Placental epithelial cell (primary cell): ENCODE results near the genes UBAP1, CNTFR and RUSC2.

DNA sequence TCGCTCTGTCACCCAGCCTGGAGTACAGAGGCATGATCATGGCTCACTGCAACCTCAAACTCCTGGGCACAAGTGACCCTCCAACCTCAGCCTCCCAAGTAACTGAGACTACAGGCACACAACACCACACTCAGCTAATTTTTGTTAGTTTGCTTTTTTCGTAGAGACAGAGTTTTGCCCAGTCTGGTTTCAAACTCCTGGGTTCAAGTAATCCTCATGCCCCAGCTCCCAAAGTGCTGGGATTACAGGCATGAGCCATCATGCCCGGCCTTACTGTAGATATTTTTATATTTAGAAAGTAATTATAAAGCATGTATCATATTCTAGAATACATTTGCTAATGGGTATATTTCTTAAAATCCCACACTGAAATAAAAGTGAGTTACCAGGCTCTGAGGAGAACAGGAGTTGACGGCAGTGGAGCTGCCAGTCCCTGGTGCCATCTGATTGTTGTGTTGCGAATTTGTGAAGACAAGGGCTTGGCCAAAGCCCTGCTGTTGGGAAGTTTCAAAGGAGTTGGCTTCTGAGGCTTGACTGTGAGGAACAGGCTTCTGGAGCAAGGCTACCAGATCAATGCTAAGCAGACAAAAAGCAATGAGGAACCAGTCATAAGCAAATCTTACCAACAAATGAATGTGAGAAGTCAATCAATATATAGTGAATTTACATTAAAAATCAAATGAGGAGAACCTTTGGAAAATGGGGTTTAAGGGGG is 95.6 kb downstream of the UBAP2 start:
- CAGE, long polyA plus RNA, result no peak

- CAGE, long polyA plus RNA, result no peak
Observed at GRCh38 chr9:34178735-34179706, at the start of gene UBAP1. UBAP1 (plus strand) TSS chr9:34179043.

GRCh38 chr9:34216930-34217486 is 38.2 kb downstream of the UBAP1 start:
- CAGE, long polyA plus RNA, result no peak

GRCh38 chr9:34290949-34291378 is 38.1 kb downstream of the KIF24 start:
- CAGE, long polyA plus RNA, result no peak

- CAGE, long polyA plus RNA, result no peak
Observed at GRCh38 chr9:34363415-34364234, 13.1 kb downstream of the MYORG start.

- CAGE, long polyA plus RNA, result no peak
Observed at GRCh38 chr9:34589535-34590001, at the start of gene CNTFR. CNTFR (minus strand) TSS chr9:34589724.

- CAGE, long polyA plus RNA, result no peak
Observed at GRCh38 chr9:34592966-34593385, 3.5 kb upstream of the CNTFR start.

GRCh38 chr9:34901318-34901594 is 5.7 kb upstream of the FAM205C start:
- CAGE, long polyA plus RNA, result no peak

DNA sequence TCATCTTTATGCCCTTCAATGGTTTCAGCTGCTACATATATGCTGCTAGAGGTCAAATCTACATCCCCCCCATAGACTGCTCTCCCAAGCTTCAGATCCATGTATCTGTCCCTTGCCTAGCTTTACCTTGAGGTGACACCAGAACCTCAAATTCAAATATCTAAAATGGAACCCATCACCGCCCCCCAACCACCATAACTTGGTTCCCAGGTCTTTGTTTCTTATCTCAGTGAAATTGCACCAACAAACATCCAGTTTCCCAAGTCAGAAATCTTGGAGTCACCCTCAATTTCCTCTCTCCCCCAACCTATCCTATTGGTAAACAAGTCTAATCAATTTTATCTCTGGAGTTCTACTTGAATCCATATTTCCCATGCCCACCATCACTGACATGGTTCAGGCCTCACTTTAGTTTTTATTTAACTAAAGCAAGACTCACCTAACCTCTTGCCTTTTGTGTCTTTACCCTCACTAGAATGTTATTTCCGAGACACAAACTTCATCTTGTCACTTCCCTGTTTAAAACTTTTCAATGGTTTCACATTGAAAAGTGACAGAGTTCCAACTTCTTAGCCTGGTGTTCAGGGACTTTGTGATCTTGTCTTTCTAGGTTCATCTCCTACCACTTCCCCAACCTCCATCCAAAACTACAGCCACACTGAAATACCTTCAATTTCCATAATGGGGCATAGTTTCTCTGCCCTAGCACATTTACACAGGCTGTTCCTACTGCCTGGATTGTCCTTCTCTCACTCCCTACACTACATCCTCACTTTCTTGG is 2.5 kb upstream of the C9orf131 start:
- CAGE, long polyA plus RNA, result no peak

GRCh38 chr9:35258318-35258865 is 96.6 kb downstream of the UNC13B start:
- CAGE, long polyA plus RNA, result no peak

DNA sequence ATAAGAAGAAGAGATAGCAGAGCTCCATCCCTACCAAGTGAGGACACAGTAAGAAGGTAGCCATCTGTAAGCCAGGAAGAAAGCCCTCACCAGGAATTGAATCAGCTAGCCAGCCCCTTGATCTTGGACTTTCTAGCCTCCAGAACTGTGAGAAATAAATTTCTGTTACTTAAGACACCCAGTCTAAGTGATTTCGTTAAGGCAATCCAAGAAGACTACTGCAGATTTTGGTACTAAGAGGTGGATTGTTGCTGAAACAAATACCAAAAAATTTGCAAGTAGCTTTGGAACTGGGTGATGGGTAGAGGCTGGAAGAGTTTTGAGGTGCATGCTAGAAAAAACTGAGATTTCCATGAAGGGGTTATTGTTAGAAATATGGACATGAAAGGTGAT is 102.0 kb downstream of the UNC13B start:
- CAGE, long polyA plus RNA, result no peak

- CAGE, long polyA plus RNA, result no peak
Observed at GRCh38 chr9:35295483-35296056, 133.8 kb downstream of the UNC13B start.

- CAGE, long polyA plus RNA, result no peak
Observed at GRCh38 chr9:35489326-35490427, at the start of gene RUSC2. RUSC2 (plus strand) TSS chr9:35490111.

DNA sequence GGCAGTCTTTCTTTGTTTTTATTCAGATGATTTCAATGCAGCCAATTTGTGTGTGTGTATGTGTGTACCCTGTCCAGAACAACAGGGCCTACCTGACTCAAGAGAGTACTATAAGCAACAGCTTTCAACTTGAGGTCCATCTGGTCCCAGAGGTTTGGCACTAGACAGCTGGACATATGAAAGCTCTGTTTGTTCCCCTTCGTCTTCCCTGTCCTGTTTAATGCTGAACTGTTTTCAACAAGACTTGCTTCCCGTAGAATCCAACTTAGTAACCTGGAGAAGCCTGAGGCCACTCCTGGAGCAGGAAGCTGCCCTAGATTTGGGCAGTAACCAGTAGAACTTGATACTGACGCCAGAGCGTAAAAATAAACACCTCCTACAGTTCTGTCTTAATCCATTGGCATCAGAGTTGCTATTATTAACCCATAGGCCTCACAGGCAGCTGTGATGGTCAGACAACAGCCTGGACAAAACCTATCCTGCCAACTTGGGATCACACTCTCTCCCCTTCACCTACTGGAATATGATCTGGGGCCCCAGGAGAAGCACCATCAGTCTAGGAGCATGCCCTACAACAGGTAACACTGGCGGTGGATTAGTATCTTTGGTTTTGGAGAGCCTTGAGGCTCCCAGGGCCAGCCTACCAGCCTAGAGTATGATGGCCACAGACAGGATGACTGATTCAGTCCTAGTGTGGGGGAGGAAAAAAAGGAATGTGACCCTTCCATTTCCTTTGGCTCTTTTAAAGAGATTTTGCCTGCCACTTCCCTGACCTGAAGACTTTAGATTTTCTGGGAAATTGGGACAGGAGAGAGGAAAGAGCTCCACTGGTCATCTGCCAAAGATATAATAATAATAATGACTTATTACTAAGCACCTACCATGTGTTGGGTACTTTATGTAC is 29.2 kb downstream of the RUSC2 start:
- CAGE, long polyA plus RNA, result no peak

- CAGE, long polyA plus RNA, result no peak
Observed at GRCh38 chr9:35656686-35657640, 1.1 kb upstream of the CCDC107 start.

DNA sequence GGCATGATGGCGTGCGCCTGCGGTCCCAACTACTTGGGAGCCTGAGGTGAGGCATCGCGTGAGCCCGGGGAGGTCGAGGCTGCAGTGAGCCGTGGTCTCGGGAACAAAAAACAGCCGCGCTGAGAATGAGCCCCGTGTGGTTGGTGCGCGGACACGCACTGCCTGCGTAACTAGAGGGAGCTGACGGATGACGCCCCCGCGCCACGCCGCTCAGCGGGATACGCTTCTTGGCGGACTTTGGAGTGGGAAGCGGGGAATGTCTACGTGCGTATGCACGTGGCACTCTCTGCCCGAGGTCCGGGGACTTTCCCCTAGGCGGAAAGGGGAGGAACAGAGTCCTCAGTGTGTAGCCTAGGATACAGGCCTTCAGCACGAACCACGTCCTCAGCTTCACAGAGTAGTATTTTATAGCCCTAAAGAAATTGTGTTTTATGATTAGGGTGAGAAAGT is 426 bp upstream of the CCDC107 start:
- CAGE, long polyA plus RNA, result no peak

GRCh38 chr9:35697167-35697851 is 7.6 kb upstream of the TPM2 start:
- CAGE, long polyA plus RNA, result no peak

- CAGE, long polyA plus RNA, result no peak
Observed at GRCh38 chr9:35714458-35715056, 17.4 kb downstream of the TLN1 start.

DNA sequence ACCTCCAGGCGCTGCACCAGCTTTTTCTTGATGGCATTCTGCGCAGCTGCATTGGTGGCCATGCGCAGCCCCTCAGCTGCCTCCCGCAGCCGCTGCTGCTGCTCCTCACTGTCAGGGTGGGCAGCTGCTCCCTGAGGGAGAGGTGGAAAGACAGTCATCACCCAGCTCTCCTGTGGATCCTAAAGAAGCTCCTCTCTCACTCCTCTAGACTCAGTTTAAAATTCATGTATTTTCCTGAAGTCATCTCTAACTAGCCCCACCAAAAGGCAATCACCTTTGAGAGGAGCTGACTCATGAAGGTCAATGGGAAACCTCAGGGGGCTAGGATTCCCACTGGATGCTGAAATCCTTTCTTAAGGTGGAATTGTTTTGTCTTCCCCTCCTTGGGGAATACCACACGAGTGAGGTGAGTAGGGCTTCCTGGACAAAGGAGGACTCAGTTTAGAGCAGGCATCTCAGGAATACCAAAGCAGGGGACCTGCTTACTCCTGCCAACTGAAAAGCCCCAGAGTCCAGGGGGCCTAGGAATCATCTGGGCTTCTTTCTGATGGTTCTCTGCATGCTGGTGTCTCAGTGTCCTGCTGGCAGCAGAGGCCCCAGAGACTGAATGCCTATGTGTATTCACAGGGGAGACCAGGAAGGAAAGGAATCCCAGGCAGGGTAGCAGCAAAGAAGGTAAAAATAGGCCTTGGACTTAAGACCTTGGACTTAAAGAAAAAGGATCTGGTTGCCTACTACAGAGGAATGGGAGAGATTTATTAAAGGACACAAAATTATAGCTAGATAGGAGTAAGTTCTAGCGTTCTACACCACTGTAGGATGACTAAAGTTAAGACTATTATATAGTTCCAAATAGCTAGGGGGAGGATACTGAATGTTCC is 16.7 kb downstream of the TLN1 start:
- CAGE, long polyA plus RNA, result no peak

DNA sequence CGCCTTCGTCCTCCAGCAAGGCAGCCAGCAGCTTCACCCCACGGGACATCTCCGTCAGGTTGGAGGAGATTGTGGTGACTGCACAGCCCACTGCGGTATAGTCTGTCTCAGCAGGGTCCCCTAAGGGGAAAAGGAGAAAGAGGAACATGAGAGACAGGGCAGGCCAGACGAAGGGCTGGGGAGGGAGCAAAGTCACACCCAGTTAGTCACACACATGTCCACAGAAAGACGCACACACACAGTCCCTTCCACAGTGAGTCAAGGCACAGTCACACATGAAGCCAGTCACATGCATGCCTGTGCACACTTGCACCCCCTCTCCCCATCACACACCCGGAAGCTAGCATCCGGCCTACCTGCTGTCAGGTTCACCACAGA is 12.8 kb downstream of the TLN1 start:
- CAGE, long polyA plus RNA, result no peak